Ascending aorta (tissue), 1 donor: ENCODE measurements around a stretch of chr6.

- PRO-cap: no peak
Observed at GRCh38 chr6:36975922-36976125, 10.2 kb downstream of the MTCH1 start.

DNA sequence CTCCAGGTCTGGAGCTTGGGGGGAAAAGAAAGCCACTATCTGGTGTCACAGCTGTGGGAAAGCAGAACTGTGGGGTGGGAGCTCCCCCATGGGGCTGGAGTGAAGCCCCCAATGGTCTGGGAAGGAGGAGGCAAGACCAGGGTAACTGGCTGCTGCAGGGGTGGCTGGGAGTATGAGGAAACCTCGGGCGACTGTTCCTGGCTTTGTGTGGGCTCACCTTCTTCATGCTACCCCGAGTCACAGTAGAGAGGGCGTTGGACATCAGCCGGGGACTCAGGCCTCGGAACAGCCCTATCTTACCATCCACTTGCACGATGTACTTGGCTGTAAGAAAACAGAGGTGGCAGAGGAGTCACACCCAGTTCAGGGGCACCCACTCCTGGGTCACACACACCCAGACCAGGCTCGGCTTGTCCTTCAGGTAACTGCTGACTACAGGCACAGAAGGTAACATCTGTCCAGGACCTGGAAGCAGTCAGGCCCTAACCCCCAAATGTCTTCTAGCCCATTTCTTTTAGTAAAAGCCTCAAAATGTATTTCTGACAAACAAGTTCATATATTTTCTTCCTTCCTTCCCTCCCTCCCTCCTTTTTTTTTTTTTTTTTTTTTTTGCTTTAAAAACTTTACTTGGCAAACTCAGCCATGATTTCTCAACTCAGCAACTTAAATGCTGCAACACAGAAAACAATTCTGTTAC is 7.6 kb downstream of the MTCH1 start:
- PRO-cap: no peak

DNA sequence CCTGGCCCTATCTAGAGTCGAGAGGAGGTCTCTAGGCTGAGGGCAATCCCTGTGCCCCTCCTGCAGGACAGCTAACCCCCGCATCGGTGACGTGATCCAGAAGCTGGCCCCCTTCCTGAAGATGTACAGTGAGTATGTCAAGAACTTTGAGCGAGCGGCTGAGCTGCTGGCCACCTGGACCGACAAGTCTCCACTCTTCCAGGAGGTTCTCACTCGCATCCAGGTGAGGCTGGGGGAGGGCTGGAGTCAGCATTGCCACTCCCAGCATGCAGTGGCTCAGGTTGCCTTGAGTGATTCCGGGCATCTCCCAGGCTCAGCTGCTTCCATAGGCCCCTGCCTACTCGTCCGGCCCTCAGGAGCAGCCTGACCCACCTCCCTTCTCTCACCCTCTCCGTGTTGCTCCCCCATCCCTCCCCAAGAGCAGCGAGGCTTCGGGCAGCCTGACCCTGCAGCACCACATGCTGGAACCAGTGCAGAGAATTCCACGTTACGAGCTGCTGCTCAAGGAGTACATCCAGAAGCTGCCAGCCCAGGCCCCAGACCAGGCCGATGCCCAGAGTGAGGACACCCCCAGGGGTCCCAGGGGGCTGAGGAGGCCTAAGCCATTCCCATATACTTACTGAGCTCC is 8.2 kb downstream of the FGD2 start:
- PRO-cap: no peak

GRCh38 chr6:37017783-37018687 is 12.6 kb downstream of the FGD2 start:
- PRO-cap: no peak

DNA sequence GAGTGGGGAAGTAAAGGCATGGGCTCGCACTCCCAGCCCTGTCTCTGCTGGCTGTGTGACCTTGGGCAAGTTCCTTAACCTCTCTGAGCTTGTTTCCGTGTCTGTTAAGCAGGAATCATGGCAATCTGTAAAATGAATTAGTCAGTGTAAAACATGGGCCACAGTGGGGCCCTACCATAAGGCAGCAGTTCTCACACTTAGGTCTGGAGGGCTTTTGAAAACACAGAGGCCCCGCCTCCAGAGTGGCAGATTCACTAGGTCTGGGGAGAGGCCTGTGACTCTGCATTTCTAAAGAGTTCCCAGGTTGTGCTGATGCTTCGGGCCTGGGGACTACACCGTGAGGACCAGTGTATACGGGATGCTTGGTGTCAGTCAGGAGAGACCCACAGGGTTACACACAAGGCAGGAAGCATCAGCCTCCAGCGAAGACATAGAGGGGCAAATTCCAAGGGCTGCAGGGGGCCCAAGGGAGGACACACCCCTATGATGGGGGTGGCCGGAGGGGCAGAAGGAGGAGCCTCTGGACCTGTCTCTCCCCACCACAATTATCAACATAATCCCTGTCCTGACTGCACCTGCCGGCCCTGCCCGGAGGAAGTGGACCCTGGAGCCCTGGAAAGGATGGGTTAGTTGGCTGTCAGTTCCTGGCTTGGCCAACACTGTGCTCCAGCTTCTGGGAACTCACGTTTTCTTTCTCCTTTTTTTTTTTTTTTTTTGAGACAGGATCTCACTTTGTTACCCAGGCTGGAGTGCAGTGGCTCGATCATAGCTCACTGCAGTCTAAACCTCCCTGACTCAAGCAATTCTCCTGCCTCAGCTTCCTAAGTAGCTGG is 46.7 kb downstream of the FGD2 start:
- PRO-cap: no peak

DNA sequence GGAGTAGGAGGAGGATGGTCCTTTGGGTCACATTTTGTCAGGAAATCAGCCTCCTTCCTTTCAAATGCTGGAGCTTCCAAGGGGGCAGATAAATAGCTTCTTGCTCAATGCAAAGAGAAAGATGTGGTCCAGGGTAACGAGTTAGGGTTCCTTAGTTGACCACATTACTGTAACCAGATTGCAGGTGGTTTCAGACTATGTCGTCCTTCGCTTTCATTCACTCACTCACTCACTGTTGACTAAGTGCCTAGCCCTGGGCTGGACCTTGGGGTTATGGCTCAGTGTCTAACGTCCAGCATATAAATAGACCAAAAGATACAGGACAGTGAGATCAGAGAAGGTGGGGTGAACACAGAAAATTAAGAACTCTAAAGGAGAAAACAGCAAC is 64.5 kb upstream of the PIM1 start:
- PRO-cap: no peak

- PRO-cap: unidirectional peak, plus-strand start at chr6:37169292; unidirectional peak, minus-strand start at chr6:37169357; unidirectional peak, minus-strand start at chr6:37169422; unidirectional peak, minus-strand start at chr6:37169592; unidirectional peak, minus-strand start at chr6:37169698; bidirectional peak, plus-strand start at chr6:37170152, minus-strand start at chr6:37169813
Observed at GRCh38 chr6:37168779-37169939, 793 bp upstream of the PIM1 start.

DNA sequence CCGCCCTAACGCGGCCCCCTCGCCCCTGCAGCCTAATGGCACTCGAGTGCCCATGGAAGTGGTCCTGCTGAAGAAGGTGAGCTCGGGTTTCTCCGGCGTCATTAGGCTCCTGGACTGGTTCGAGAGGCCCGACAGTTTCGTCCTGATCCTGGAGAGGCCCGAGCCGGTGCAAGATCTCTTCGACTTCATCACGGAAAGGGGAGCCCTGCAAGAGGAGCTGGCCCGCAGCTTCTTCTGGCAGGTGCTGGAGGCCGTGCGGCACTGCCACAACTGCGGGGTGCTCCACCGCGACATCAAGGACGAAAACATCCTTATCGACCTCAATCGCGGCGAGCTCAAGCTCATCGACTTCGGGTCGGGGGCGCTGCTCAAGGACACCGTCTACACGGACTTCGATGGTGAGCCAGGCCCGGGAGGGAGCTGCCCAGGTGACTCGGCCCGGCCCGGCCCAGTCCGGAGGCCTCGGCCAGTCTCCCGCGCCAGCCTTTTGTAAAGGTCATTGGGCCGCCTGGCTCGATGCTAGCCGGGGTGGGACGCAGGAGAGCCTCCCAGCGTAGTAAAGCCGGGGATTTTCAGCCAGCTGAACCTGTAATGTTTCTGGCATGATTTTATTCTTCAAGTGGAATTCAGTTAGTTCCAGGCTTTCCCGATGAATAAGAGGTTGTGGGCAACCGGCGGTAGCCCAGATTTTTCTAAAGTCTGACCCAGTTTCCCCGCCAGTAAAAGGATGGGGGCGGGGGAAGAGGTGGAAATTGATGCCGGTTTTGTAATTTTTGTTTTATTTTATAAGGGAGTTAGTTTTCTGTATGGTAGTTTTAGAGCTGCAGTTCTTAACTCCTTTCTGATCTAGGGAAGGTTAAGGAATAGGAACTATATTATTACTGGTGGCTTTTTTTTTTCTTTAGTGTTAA is 1.4 kb downstream of the PIM1 start:
- PRO-cap: bidirectional peak, plus-strand start at position 522 of the sequence, minus-strand start at position 489 of the sequence

- PRO-cap: no peak
Observed at GRCh38 chr6:37259152-37259678, 1.3 kb upstream of the TMEM217 start.

DNA sequence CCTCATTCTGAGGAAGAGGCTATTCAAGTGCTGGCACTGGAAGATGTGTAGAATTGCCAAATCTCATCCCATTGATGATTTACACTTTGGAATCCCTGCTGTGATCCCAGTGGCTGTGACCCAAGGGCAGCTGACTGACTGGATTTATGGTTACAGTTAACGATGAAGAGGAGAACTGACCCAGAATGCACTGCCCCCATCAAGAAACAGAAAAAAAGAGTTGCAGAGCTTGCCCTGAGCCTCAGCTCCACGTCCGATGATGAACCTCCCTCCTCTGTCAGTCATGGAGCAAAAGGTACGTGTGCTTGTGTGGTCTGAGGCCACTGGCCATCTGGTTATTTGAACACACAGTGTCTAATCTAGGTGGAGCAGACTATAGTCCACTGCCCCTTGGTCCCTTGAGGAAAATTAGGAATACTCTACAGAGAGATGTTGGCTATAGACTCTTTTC is 2.5 kb downstream of the CMTR1 start:
- PRO-cap: no peak

- PRO-cap: no peak
Observed at GRCh38 chr6:37489883-37490349, 9.8 kb downstream of the CCDC167 start.

DNA sequence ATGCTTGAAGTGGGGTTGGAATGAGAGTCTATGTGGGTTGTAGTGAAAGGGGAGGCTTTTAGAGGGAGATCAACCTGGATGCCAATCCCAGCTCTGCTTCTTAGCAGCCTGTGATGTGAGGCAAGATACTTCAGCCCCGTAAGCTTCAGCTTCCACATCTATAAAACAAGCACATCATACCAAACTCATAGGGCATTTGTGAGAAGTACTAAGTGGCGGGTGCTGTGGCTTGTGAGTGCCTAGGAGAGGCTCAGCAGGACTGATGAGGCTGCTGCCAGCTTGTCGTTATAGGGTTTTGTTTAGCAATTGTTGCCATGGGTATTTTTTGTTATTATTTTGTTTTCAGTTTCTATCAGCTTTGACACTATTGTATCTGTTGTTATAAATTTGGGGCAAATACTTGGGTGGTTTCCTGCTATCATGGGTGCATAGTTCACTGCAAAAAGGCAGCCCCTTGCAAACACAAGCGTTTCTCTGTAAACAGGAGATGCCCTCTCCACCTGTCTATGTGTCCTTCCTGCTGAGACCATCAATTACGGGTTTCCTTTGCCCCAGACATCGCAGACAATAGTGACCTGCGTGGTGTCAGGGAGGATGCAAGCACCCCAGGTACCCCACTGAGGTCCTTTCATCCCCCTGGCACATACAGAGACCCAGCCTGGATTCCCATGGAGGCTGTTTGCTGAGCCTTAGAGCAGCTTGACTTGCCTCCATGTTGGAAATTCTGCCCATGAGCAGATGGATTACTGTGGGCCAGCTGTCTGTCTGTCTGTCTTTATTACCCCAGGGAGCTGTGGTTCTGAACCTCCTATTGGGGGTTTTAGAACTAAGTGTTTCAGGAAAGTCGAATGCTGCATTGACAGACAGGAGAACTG is 3.1 kb upstream of the CCDC167 start:
- PRO-cap: no peak

- PRO-cap: no peak
Observed at GRCh38 chr6:37503445-37504084, 3.9 kb upstream of the CCDC167 start.

DNA sequence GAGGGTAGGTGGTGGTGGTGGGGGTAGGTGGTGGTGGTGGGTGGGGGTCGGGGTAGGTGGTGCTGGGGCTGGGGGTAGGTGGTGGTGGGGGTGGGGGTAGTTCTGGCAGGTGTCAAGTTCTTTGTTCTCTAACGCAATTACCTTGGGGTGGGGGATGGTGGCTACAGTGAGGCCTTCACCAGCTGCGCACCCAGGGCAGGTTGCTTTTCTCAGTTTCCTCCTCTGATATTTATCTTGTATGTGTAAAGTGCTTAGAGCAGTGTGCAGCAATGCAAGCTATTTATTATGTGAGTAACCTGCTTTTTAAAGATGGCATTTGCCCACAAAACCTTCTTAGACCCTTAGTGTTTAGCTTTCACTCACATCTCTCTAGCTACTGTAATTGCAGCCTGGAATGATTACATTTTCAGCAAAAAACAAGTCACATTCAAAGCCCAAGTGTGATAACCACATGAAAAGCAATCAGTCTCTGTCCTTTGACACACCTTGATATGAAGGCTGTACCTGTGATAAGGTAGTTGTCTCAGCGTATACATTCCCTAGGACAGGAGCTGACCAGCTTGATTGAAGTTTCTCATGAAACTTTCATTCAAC is 8.3 kb upstream of the CCDC167 start:
- PRO-cap: no peak

DNA sequence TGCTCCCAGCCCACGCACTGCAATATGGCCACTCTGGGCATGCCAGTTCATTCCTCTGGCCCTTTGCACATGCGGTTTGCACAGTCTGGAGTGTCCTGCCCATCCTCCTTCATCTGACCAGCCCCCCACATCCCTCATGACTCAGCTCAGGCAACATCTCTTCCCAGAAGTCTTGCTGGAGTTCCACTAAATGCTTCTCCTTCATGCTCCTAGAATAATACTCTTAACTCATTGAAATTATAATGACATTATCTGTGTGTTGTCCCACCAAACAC is 16.0 kb upstream of the MDGA1 start:
- PRO-cap: no peak

GRCh38 chr6:37821448-37821886 is 1.9 kb downstream of the ZFAND3 start:
- PRO-cap: no peak

GRCh38 chr6:37822296-37822915 is 2.9 kb downstream of the ZFAND3 start:
- PRO-cap: no peak

DNA sequence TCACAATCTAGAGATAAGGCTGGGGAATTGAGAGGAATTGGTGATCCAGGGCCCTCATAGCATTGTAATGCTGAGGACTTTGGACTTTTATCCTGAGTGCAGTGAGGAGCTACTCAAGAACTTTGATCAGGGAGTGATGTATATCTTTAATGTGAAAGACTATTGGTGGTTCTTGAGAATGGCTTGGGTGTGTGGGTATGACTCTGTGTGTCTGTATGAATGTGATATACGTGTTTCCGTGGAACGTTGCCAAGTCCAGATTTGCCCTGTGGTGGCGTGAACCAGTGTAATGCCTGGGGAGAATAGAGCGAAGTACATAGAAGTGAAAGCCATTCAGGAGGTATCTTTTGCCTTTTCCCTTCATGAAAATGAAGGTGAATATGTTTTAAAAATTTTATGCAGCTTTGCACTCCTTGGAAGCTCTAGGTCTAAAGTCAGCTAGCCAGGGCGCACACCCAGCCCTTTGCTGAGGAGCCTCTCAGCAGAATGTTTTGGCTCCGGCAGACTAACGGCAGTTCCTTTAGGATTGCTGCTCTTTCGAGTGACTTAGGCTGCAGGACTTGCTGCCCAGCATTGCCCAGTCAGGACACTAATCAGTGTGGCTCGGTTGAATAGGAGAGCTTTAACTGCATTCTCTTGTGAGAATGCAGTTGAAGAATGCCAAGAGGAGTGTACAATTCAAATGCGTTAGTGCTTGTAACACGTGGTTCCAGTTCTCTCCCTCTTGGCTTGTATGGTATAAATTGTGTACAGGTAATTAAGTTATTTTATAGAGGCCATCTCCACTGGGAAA is 3.6 kb downstream of the ZFAND3 start:
- PRO-cap: no peak

DNA sequence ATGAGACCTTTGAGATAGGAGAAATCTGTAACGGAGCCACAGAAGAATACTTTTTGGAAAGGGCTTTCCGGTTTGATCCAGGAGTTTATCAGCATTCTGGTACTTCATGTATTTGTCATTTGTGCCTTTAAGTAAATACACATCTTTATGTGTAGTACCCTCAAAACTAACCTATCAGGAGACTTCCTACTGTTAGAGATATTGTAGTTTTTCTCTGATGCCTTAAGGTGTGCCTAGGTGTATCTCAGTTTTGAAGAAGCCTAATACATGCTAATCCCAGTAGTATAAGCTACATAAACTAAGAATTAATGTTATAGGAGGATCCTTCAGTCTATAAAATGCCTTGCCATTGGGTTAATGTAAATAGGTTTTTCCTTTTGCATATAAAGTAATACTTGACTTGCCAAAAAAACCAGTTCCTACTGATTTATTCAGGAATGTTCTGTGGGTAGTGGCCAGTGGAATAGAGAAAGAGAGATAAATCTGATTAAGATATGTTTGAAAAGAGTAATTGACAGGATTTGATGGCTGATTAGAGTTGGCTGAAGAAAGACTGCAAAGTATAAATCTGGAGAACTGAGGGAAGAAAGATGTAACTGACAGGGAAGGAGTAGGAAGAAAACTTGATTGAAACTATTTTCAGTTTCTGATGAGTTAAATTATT is 273.4 kb downstream of the ZFAND3 start:
- PRO-cap: no peak

GRCh38 chr6:38137071-38137994 is 317.8 kb downstream of the ZFAND3 start:
- PRO-cap: no peak